A172 (cell line): ENCODE measurements around a stretch of chr3.

GRCh38 chr3:160738898-160739534 is 17.0 kb upstream of the PPM1L start:
- RAMPAGE, long total RNA = no peak

DNA sequence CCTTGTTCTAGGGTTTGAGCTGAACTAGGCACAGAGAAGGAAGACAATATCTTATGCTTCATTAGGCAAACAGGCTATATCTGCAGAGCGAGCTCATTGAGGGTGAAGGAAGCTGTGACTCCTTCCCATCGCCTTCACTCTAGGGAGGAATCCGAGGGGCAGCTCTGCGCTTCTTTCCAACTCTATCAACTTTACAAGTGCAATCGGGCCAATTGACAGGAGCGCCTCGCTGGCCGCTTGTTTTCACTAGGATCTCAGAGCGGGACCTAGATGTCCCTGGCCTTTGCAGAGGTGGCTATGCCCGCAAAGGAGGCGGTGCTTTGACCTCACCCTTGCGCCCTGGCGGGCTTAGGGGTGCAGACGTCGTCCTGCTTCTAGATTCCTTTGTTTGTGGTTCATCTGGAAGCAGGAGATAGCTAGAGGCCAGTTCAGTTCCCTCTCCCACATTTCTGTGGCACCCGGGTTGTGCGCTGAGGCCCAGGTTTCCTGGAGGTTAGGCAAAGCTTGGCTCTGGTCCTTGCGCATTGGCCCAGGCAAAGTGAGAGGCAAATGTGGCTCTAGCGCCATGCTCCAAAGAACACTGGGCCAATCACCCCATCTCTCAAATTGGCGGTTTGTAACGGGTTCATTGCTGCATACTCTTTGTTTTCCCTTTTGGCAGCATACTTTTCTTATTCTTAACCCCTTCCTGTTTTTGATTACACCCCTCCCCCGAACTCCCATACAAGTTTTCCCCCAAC is 1.2 kb downstream of the PPM1L start:
- RAMPAGE, long total RNA = no peak

DNA sequence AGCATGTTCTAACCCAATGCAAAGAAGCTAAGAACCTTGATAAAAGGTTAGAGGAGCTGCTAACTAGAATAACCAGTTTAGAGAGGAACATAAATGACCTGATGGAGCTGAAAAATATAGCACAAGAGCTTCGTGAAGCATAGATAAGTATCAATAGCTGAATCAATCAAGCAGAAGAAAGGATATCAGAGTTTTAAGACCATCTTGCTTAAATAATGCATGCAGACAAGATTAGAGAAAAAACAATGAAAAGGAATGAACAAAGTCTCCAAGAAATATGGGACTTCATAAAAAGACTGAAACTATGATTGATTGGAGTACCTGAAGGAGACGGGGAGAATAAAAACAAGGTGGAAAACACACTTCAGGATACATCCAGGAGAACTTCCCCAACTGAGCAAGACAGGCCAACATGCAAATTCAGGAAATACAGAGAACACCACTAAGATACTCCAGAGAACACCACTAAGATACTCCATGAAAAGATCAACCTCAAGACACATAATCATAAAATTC is 130.9 kb downstream of the PPM1L start:
- RAMPAGE, long total RNA = no peak

DNA sequence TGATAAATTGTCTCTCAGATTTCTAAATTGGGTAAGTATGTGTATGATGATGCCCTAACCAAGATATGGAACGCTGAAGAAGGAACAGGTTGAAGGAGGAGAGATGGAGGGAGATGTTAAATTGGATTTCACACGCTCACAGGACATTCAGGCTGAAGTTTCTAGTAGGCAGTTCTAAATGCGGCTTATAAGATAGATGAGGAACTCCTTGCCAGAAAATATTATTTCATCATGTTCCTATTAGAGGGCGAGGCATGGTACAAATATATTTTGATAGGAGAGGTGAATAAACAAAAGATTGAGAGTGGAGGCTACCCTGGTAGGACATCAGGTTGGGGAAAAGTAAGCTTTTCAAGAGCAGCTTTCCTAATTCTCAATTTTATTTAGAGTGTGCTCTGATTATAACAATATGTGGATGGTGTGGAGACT is 88.7 kb downstream of the B3GALNT1 start:
- RAMPAGE, long total RNA = no peak

- RAMPAGE, long total RNA = no peak
Measured at GRCh38 chr3:165193816-165194293, 2.3 kb downstream of the SLITRK3 start.

- RAMPAGE, long total RNA = no peak
Measured at GRCh38 chr3:165783275-165783952, 53.8 kb downstream of the BCHE start.

- RAMPAGE, long total RNA = no peak
Measured at GRCh38 chr3:167723669-167724451, 10.8 kb downstream of the PDCD10 start.

- RAMPAGE, long total RNA = no peak
Measured at GRCh38 chr3:167750163-167750639, 14.7 kb downstream of the SERPINI1 start.

DNA sequence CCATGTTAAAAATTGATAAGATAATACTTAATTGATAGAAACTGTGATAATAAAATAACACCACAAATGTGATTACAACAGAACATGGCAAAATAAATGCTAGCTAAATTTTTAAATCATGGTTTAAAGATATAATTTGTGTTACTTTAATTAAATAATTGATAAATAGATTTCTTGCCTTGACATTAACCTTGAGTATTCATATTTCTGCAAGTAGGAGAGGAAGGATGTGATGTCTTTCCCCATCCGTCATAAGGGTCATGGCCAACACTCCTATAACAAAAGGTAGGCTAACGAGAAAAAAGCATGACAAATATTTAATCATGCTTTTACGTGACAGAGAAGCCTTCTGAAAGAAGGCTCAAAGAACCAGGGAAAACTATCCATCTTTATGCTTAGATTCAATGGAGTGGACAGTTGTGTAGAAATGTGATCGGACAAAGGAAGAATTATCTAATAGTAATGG is 135.2 kb downstream of the SERPINI1 start:
- RAMPAGE, long total RNA = no peak

GRCh38 chr3:167874308-167874702 is 138.8 kb downstream of the SERPINI1 start:
- RAMPAGE, long total RNA = no peak

DNA sequence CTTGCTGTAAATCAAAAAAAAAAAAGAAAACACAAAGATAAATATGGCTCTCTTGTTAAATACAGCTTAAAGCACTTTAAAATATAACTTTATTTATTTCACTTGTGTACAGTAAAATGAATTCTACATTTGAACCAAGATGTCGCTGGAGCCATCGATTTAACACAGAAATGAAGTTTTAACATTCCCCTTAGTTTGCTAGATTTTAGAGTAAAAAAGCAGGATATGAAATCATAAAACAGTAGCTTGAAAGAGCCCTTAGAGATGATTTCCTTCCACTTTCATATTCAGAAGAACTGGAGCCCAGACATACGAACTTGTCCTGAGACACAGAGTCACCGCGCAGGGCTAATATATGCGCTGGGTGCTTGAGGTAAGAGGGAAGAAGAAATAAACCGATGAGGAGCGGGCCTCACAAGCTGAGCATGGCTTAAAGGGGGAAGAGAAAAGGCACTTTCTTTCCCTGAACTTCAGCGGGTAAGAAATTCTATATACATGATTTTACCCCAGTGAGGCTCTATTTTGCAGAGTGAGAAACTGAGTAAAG is 50.8 kb downstream of the GOLIM4 start:
- RAMPAGE, long total RNA = no peak

DNA sequence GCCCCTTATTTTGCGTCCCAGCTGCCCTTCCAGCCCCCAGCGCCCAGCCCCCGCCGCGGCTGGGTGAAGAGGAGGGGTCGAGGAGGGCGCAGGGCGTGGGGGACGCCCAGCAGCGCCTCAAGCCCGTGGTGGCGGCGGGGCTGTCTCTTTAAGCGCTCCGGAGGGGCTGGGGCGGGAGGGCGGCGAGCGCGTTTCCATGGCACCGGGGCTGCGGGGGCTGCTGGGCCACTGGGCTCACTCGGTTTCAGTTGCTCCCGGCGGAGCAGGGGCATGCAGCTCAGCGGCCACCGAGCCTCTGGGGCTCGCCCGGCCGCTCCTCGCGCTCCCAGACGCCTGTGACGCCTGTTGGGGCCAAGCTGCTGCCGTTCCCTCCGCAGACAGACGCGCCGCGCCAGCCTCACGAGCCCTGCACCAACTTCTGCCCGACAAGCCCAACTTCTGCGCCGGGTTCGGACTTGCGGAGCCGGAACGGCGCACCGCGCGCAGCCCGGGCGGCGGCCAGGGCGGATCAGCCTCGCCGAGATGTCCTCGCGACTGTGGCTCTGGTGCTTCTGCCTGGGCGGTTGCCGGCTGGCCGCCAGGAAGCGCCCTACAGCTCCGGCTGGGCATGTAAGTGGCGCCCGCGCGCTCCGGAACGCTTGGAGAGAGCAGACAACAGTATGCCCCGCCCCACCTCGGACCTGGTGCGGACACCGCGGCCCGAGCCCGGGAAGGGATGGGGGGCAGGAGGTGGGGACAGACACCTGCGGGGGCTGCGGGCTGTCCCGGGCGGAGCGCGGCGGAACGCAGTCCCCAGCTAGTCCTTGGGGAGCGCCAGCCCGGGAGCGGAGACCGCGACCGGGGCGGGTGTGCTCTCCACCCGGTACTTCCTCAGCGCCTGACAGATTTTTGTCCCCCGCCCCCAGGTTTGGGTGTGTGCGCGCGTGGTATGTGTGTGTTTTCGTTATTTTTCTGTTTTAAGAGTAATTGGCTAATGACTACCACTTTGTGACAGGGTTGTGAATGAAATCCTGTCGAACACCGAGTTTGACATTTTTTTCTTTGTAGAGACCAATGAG is 154.0 kb upstream of the GOLIM4 start:
- RAMPAGE, long total RNA = no peak

DNA sequence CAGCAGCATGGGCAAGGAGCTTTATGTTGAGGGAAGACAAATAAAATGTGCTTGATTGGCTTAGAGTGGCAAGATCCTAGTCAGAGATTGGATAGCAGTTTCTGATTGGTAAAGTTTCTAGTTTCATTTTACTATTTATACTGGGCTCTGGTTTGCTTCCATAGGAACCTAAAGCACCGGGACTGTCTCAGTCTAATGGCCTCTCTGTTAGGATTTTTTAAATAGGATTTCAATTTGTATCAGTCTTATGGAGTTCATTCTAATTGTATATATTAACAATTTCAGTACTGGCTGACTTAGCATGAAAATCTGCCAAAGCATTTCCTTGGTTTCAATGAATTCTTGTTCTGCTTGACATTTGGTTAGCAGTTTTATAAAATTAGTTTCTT is 475.1 kb upstream of the GOLIM4 start:
- RAMPAGE, long total RNA = no peak

- RAMPAGE, long total RNA = no peak
Measured at GRCh38 chr3:169198589-169198943, 464.9 kb downstream of the MECOM start.

DNA sequence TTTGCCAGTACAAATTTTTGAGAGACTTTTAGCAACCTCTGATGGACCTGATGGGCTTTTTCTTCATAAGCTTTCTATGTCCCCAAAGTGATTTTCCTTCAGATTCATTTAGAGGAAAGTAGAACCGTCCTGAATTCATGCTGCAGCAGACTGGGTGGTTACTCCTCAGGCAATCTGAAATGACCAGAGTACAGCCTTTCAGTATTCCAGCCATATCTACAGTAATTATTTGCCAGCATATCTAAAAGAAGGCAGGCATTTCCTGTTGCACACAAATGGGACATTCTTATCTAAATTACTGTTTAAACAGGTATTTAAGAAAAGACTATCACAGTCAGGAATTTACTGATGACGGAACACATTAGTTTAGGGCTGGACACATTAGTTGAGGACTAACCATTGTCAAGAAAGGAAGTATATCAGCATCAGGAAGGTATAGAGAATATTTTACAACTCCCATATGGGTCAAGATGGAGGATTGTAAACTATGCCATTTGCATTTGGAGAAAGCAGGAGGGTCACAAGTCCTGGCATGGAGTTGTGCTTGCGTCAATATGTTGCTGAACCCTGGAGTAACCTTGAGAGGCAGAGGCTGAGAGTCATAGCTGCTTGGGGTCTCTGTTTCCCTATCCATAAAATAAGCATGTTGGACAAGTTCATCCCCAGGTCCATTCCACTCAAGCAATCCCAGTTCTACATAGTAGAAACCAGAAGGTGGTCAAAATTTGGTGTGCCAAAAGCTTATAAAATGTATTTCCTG is 273.8 kb downstream of the MECOM start:
- RAMPAGE, long total RNA = no peak

- RAMPAGE, long total RNA = no peak
Measured at GRCh38 chr3:169619158-169619521, 44.4 kb downstream of the MECOM start.

GRCh38 chr3:169659049-169659600 is 4.4 kb downstream of the MECOM start:
- RAMPAGE, long total RNA = no peak

DNA sequence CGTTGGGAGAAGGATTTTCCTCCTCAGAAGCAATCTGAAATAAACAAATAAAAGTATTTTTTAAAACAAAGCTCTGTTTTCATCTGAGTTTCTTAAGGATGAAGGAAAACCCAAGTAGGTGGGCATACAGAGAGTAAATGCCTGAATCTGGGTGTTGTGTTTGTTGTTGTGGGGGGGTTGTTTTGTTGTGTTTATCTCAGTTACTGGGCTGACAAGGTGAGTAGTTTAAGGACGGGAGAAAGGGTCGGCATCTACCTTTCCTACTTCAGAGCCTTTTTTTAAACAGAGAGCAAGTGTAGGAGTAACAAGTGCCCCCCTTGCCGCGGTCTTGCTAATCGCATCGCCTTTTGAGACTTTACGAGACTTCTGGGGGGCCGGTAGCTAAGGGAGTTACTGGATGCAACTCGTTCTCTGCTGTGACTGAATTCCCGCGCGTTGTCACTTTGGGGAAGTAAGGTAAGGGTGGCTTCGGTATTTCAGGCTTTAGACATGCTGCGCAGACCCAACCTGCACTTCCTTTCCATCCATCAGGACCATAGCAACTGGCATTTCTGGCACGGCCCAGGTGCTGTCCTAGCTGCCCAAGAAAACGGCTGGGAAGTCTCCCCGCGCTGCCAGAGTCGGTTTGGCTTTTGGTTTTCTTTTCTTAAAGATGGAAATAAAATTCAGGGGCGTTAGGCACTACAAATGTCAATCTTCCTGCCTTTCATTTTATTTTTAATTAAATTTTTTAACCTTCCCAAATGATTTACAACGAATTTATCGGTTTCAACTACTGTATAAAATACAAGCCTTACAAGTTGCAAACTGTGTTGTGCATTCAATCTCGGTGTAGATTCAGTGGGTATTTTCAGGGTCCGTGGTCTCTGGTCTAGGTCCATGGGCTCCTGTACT is 3.7 kb downstream of the MECOM start:
- RAMPAGE, long total RNA = no peak

- RAMPAGE, long total RNA = no peak
Measured at GRCh38 chr3:169811573-169811959, 1.1 kb upstream of the LRRIQ4 start.

DNA sequence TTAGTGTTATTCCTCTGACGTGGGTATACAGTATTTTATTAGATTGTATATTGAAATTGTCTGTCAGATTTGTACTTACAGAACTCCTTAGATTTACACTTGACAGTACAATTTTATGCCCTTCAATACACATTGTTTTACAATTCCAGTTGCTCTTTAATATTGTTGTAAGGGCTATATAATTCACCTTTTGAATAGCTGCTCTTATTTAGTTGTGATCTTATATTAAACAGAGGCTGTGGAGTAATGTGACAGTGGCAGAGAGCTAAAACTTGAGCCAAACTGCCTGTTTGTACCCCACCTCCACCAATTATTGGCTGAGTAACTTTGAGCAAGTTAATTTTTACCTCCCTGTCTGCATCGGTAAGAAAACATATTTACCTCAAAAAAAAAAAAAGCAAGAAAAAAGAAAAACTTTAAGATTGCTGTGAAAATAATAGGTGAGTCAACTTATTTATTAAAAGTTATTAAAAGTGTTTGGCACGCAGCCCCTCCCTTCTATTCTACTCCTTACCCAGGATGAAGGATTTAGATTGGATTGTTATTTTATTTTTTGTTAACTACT is 1.6 kb downstream of the SEC62 start:
- RAMPAGE, long total RNA = no peak